Temporal lobe (tissue), 2 donors: ENCODE results near the gene SLC15A1.

GRCh38 chr13:98541126-98542090 lies 35.5 kb downstream of the STK24 start:
- RAMPAGE, long total RNA = no peak

- RAMPAGE, long total RNA = no peak
Observed at GRCh38 chr13:98557260-98557809, 19.6 kb downstream of the STK24 start.

- RAMPAGE, long total RNA = no peak
Observed at GRCh38 chr13:98584754-98585331, 7.9 kb upstream of the STK24 start.

DNA sequence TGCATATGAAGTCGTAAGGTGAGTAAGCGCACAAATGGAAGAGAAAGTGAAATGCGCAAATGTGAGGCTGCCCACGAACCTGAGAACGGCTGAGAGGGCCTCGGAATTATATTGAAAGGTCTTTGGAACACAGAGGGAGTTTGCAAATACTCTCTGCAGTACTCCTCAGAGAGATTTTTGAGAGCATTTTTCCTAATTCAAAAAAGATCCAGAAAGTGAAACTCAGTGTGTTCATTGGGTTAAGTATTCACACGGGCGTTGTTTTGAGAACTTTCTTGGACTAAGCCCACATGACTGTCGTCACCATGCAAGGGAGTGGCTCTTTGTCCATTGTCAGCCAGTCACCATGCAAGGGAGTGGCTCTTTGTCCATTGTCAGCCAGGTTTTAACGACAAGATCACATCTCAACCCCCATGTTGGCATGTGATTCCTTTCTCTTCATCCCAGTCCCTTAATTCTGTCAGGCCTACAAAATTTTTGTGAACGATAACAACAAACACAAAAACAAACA lies 81.2 kb upstream of the STK24 start:
- RAMPAGE, long total RNA = no peak

GRCh38 chr13:98752522-98753144 lies at the start of gene SLC15A1:
Gene SLC15A1, minus strand, starts transcription at chr13:98752672.
- RAMPAGE, long total RNA = no peak

GRCh38 chr13:98794065-98794764 lies 41.7 kb upstream of the SLC15A1 start:
- RAMPAGE, long total RNA = no peak

- RAMPAGE, long total RNA = no peak
Observed at GRCh38 chr13:98809202-98809515, 56.7 kb upstream of the SLC15A1 start.

GRCh38 chr13:98921511-98922334 lies 56.1 kb downstream of the DOCK9 start:
- RAMPAGE, long total RNA = no peak

DNA sequence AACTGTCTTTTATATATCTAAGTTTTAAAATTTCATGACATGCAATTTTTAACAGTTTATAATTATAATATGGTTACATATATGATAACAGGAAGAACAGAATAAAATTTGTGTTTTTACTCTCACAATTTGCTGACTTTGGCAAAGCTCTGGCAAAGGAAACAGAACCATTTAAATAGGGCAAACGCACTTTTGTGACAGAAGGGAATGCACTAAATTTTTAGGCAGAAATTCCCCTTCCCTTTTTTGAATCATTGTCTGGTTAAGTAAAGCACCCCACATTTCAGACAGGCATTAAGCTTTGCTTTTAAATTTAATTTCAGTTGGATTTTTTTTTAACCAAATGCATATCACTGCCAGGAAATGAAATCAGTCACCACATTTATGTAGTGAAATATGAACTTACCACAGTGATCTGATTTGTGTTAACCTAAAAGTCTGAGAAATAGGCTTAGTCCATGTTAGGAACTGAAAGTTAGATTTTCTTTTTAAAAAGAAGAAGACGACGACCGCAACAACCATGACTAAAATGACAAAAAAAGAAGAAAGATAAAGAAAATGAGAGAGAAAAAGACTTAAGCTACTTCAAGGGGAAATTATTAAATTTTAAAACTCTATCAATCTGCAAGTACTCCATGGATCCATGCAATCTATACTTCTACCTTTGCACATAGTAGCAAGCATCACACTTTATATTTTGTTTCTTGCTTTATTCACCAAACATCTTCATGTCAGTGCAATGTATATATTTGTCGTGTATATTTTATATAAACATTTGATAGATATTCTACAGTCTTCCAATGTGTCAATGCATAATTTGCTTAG lies 10.7 kb downstream of the GPR183 start:
- RAMPAGE, long total RNA = no peak

DNA sequence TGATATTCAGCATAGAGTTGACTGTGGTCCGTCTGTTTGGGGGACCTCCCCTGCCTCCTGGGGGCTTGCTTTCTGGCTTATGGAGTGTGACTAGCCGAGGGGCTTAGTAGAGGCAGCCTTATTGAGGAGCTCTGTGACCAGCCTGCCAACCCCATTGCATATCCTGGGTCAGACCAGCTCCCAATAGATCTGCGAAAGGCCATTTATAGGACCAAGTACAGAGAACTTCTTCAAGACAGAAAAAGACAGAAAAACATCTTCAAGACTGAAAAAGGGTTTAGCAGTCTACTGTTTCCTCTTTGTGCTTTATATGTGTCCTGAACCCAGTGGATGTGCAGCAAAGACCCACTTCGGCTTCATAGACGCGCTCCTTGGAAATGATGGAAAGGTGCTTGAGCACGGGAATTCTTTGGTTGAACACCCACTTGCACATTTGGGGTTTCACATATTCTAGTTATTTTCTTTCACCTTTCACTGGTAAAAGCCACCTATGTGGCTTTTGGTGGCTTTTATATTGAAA lies 4.2 kb downstream of the GPR183 start:
- RAMPAGE, long total RNA = no peak

- RAMPAGE, long total RNA = no peak
Observed at GRCh38 chr13:99382200-99383188, 75.3 kb upstream of the GPR183 start.

DNA sequence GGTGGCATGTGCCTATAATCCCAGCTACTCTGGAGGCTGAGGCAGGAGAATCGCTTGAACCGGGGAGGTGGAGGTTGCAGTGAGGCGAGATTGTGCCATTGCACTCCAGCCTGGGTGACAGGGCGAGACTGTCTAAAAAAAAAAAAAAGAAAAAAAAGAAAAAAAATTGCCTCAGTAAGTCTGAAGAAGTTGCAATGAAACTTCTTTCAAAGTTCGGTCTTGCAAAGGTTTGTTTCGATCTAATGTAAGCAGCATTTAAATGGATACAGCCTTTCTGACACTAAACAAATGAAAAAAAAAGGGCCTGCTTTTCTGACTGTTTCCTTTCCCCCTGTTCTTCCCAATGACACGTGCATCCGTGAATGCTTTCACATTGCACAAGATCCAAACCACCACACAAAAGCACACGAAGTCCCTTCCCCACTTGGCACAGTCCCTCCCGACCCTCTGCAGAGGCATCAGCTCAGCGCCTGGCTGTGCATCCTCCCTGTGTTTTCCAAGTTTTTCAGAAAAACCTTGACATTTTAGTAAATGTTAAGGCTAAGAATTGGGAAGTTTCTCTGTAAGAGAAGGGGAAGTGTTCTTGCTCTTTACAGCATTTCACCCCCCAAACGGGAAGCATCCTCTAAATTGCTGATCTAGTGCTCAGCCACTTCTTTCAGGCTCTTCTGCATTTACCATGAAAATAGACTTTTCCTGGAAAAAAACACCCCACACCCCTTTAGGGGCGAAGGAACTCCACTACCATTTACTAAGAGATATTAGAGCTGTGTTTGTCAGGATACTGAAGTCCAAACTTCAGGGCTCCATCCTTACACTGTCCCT lies 94.6 kb upstream of the TM9SF2 start:
- RAMPAGE, long total RNA = no peak

GRCh38 chr13:99506428-99507130 lies 5.3 kb downstream of the TM9SF2 start:
- RAMPAGE, long total RNA = no peak

DNA sequence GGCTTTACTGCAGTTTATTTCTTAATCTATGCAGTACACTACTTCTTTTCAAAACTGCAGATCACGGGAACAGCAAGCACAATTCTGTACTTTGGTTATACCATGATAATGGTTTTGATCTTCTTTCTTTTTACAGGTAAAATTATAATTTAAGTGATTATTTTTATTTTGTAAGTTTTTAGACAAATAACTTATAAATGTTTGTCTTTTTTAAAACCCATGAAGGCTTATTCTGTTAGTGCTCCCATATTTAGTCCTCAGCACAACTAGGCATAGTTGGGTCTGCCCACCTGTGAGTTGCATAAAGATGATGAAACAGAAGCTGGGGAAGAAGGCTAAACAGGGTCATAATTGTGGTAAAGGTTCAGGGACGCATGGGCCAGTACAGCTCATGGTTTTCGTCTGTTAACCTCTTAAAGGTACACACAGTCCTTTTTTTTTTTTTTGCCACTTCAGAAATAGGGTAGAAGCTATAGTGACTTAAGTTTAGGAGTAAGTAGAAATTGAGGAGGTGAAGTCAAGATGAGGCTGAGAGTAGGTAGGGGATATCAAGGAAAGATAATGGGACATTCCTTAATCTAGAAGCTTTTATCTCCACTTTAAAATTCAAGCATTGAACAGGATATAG lies 47.0 kb upstream of the CLYBL start:
- RAMPAGE, long total RNA = no peak

DNA sequence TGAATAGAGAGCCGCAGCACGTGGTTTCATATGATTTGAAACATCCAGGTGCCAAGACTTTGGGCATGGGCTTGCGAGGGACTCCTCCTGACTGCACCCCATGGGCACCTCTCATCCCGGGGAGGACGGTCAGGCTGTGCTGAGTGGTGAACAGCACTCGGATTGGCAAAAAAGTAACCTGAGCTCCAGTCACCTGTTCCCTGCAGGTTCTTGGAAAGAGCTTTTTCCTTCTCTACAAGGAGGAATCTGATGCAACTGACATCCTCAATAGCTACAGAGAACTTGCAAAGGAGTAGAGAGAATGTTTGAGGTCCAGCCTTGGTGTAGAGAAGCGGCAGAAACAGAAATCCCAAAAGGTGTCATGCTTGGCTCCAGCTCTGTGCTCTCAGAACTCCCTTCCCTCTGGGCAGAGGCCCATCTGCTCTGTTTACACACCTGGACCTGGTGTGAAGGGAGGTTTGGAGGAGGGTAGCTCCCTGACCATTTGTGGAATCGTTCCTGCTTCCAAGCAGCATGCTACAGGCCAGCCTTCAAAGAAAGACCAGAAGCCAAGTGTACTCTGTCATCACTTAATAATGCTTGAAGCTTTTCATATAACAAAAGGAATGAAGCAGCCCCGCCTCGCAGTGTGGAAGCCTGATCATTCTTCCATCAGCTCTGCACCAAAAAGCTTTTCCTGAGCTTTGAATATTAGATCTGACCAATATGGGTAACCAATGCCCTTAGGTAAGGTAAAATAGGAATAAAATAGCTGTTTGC lies 63.5 kb downstream of the ZIC5 start:
- RAMPAGE, long total RNA = no peak

- RAMPAGE, long total RNA = no peak
Observed at GRCh38 chr13:99985278-99985897, 3.8 kb downstream of the ZIC2 start.

- RAMPAGE, long total RNA = no peak
Observed at GRCh38 chr13:99991000-99991853, 9.6 kb downstream of the ZIC2 start.

GRCh38 chr13:100389565-100389979 lies 199.0 kb downstream of the GGACT start:
- RAMPAGE, long total RNA = no peak

DNA sequence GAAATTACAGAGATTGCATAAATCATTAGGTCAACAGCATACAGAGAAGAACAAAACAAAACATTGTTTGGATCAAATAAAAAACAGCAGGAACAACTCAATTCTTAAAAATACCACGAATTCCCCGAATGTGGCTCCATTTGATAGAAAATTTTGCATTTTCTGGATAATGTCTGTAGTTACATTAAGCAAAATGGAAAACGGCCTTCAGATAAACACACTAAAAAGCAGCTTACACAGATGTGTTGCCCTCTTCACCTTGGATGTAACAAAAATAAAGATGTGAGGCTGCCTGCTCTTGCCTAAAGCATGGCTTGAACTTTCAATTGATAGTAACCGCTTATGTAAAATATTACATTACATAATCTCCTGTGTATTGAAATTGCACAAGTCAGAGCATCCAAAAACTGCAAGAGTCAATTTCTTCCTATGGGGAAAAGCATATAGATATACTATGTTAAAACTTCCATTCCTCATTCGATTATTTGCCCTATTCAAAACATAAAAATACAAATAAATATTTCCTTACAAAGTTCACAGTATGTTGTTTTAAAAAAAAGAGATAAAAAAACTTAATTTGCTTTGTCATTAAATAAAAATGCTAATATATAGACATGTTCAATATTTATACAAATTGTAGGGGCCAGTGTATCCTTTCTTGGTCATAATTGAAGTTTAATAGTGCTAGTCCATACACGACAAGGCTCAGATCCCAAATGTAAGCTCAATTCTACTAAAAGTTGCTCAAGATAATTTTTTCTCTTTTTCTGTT lies 15.6 kb upstream of the GGACT start:
- RAMPAGE, long total RNA = no peak

DNA sequence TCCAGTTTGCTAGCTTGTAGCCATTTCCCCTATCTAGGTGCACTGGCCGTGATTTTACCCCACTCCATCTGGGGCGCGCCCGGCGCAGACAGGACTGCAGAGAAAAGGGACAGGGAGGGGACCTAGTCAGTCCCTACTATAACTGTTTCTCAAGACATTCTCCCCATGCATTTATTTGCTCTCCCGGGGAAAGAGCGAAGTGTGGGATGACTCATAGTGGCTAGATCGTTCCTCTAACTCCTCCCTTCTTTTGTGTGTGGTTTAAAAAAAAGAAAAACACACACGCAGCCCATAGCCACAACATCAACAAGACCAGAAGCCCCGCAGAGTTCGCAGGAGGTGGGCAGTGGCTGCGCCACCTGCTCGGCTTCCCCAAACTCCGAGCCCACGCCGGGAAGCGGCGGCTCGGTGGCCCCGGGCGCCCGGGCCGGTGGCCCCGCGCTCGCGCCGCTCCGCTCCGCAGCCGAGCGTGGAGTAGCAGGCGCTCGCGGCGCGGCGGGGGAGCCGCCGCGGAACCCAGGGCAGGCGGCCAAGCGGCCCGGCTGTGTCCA lies 766 bp downstream of the TMTC4 start:
- RAMPAGE, long total RNA = no peak